Heart (tissue), 3 donors: ENCODE measurements around a stretch of chr7.

GRCh38 chr7:66629426-66629949, 807 bp downstream of the KCTD7 start:
- RAMPAGE, long total RNA, 2 experiments, result no peak in any of the 2 experiments

GRCh38 chr7:66680786-66681374, 52.2 kb downstream of the KCTD7 start:
- RAMPAGE, long total RNA, 2 experiments, result no peak in any of the 2 experiments

- RAMPAGE, long total RNA, 2 experiments, result no peak in any of the 2 experiments
These were observed 8.4 kb upstream of the RABGEF1 start for GRCh38 chr7:66732106-66732460.

GRCh38 chr7:66789617-66789970, 49.1 kb downstream of the RABGEF1 start:
- RAMPAGE, long total RNA, 2 experiments, result no peak in any of the 2 experiments

- RAMPAGE, long total RNA, 2 experiments, result no peak in any of the 2 experiments
These were observed 52.3 kb downstream of the RABGEF1 start for GRCh38 chr7:66792826-66793247.

- RAMPAGE, long total RNA, 2 experiments, result no peak in any of the 2 experiments
These were observed 31.2 kb downstream of the TMEM248 start for GRCh38 chr7:66952130-66952809.

DNA sequence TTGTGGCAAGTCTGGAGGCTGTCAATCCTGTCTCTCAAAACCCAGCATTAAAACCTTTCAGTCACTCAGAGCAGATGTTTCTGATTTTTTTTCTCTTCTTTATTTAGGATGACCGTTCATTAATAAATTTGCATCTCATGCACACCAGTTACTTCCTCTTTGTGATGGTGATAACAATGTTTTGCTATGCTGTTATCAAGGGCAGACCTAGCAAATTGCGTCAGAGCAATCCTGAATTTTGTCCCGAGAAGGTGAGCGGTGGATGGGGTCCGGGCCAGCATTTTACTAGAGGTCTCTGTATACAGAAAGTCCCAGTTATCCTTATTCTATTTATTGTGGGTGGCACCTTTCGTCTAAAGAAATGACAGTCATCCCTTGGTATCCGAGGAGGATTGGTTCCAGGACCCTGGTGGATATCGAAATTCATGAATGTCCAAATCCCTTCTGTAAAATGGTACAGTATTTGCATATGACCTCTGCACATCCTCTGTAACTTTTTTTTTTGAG, 32.1 kb downstream of the TMEM248 start:
- RAMPAGE, long total RNA, 2 experiments, result no peak in any of the 2 experiments

DNA sequence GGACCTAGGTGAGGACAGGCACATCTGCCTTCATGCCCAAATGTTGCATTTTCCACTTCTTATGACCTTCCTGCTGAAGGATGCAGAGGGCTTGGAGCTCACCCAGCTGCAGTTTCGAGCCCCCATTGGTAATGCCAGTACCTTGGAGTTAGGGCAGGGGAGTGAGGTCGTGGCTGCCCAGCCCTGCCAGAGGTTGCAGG, 24.9 kb downstream of the SBDS start:
- RAMPAGE, long total RNA, 2 experiments, result no peak in any of the 2 experiments

DNA sequence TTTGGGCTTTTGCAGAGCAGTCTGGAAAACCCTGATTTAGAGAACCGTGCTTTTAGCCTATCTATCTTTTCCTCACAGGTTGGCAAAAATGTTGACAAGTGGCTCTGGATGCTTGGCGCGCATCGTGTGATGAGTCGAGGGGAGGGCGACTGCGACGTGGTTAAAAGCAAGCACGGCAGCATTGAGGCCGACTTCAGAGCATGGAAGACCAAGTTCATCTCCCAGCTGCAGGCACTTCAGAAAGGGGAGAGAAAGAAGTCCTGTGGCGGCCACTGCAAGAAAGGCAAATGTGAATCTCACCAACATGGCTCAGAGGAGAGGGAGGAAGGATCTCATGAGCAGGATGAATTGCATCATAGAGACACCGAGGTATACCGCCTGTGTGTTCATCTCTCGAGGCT, 21.1 kb downstream of the TYW1 start:
- RAMPAGE, long total RNA, 2 experiments, result no peak in any of the 2 experiments

GRCh38 chr7:67764221-67764919, 487.6 kb downstream of the SPDYE21 start:
- RAMPAGE, long total RNA, 2 experiments, result no peak in any of the 2 experiments

DNA sequence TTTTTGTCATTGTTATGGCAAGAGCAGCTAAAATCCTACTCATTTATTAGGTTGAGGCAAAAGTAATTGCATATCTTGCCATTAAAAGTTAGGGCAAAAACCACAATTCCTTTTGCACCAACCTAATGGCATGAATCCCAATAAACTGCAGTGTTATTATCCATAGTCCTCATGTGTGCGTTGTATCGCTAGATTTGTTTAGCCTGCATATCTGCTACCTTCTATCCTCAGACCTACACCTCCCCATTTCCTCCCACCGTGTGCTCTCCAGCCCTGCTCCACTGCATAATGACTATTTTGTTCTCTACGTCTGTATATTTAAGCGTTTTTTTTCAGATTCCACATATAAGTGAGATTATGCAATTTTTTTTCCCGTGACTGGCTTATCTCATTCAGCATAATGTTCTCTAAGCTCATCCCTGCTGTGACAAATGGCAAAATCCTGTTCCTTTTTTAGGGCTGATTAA, 1036.2 kb upstream of the AUTS2 start:
- RAMPAGE, long total RNA, 2 experiments, result no peak in any of the 2 experiments

DNA sequence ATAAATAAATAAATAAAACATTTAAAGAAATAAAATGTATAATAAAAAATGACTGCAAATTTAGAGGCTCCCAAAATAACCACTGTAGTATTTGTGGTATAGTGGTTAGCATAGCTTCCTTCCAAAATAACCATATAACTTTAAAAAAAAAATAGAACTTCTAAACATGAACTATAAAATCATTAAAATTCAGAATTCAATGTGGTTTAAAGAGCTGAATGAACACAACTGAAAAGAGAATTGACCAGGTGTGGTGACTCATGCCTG, 461.6 kb upstream of the AUTS2 start:
- RAMPAGE, long total RNA, 2 experiments, result no peak in any of the 2 experiments

DNA sequence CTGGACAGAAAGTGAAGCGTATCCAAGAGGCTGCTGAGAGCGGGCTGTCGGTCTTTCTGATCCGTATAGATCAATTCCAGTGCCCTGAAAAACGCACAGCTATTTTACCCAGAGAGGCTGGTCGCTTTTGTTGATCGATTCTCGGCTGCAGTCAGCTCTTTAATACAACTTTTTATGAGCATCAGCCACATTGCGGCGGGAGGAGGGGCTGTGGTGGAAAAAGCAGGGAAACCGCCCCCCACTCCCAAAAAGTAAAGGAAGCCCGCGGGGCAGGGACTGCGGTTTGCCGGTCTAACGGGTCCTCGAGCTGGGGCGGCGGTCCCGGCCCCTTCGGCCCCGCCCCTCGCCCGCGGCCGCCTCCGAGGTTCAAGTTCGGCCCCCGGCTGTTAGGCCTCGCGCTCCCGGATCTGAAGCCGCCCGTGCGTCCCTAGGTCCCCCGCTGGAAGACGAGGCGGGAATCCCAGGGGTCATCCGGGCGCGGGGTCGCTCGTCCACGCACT, 1.1 kb upstream of the AUTS2 start:
- RAMPAGE, long total RNA, 2 experiments, result no peak in any of the 2 experiments

- RAMPAGE, long total RNA, 2 experiments, result no peak in any of the 2 experiments
These were observed 756 bp upstream of the AUTS2 start for GRCh38 chr7:69597626-69597811.

- RAMPAGE, long total RNA, 2 experiments, result no peak in any of the 2 experiments
These were observed 58.5 kb downstream of the AUTS2 start for GRCh38 chr7:69656688-69657345.

- RAMPAGE, long total RNA, 2 experiments, result no peak in any of the 2 experiments
These were observed 634.5 kb upstream of the GALNT17 start for GRCh38 chr7:70497396-70497931.

DNA sequence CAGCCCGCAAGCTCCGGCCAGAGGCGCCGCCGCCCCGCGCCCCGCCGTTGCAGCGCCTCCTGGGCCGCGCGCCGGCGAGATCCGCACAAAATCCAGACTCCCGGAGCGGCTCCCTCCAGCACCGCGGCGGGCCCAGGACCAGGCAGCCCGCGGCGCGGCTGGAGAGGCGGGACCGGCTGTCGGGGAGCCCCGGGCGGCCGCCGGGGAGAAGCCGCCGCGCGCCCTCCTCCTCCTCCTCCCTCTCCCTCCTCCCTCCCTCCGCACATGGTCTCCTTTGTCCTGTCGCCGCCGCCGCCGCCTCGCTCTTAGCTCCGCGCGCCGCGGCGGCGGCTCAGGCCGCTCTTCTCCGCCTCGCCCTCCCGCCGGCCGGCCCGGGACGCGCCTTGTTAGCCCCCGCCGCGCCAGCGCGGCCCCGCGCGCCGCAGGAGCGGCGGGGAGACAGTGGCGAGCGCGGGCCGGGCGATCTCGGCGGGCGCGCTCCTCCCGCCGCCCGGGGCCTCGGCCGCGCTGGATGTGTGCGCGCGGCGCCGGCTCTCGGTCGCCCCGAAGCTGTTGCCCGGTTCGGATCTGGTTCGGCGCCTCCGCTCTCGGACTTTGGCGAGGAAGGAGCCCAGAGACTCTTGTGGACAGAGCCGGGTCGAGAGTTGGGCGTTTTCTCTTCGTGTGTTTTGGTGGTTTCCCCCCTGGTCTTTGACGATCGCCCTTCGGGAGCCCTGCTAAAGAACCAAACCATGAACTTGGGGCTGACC, 437.5 kb upstream of the GALNT17 start:
- RAMPAGE, long total RNA, 2 experiments, result no peak in any of the 2 experiments

DNA sequence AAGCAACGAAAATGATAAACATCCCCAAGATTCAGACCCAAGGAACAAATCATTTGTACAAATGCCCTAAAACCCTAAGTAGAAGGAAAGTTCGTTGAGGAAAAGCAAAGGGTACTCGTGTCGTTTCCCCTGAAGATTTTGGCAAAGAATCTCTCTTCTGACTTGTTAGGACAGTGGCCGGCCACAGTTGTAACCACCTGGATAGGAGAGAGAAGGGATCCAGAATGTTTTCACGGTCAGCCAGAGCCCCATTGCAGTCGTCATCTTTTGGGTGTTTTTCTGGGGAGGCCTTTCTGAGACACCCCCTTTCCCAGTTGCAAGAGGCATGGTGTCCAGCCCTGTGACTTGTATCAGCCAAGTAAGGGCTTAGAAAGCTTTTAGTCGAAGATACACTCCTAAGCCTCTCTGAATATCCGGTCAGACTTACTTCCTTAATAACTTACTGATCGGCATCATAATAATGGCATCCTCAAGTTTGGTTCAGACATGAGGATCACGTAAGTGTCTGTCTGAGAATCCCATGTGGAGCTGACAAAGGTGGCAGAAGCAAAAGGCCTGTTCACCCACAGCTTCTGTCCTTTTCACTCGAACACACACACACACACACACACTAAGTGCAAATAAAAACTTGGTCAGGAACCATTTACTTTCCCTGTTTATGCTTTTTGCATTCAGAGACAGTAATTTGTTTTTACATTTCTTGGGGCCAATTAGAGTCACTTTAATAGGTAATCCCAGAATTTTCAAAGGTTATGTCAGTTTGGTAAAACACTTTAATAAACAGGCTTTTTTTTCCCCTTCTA, 435.7 kb upstream of the GALNT17 start:
- RAMPAGE, long total RNA, 2 experiments, result no peak in any of the 2 experiments

DNA sequence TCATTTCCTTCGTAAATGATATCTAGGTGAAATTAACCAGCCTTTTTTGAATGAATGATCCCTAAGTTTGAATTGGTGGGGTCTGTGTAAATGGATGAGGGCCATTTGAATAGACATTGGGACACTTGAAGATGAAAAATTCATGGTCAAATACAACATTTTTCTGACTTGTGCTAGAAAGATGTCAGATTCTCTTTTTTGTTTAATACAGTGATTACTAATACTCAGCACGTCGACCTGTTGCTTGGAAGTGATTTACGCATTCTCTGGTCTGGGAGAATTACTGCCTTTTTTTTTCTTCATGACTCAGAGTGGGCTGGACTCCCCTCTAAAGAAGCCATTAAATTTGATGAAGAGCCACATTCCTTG, 171.4 kb downstream of the GALNT17 start:
- RAMPAGE, long total RNA, 2 experiments, result no peak in any of the 2 experiments

- RAMPAGE, long total RNA, 2 experiments, result no peak in any of the 2 experiments
These were observed 212.1 kb downstream of the GALNT17 start for GRCh38 chr7:71343918-71344638.